Heart (tissue), 3 donors: ENCODE measurements around the gene RNASET2.

DNA sequence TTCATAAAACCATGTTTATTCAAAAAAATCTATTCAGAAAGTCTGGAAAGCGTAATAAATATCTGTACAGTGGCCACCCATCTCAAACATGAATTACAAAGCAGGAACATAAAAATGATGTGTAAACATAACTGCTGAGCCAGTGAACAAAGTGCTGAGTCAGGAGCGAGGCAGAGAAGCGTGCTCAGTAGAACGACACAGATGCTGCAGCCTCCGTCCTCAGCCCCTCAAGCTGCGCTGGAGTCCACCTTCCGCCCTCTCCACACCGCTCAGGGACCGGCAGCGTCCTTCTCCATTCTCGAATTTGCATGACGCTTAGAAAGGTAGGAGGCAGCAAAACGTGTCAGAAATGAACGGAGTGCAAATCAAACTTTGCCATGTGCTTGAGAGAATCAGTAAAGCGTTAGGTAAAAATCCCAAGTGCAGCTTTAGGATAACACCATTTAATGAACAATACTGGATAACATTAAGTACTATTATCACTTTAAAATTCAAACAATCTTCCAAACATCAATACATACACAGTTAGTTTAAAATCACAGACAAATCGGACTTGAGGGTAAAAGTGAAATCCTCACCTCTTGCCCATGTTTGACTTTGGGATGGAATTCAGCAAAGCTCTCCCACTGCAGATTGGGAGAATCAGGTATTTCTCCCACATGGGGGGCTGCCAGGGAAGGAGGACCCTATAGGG, 26.8 kb upstream of the MPC1 start:
- RAMPAGE, long total RNA, 2 experiments = no peak in any of the 2 experiments

GRCh38 chr6:166465434-166465909, 82.7 kb upstream of the MPC1 start:
- RAMPAGE, long total RNA, 2 experiments = no peak in any of the 2 experiments

DNA sequence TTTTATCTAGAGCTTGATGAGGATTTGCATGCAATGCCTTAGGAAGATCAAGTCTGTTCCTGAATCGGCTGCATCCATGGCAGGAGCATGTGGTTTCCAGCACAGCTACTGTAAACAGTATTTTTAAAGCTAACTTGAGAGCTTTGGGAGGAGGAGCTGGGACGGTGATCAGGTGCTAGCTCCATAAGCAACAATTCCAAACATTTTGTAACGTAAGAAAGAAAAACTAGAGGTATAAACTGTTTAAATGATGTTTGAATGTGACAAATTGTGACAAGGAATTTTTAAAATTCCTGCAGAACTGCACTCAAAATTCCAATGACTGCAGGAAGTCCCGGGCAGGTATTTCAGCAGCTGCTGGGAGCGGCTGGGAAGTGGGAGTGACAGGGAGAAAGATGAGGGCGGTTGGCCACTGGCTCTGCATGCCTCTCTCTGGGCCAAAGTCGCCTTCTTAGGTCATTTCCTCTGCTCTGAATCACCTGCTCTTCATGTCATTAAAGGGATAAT, 44.1 kb downstream of the RAMACL start:
- RAMPAGE, long total RNA, 2 experiments = no peak in any of the 2 experiments

DNA sequence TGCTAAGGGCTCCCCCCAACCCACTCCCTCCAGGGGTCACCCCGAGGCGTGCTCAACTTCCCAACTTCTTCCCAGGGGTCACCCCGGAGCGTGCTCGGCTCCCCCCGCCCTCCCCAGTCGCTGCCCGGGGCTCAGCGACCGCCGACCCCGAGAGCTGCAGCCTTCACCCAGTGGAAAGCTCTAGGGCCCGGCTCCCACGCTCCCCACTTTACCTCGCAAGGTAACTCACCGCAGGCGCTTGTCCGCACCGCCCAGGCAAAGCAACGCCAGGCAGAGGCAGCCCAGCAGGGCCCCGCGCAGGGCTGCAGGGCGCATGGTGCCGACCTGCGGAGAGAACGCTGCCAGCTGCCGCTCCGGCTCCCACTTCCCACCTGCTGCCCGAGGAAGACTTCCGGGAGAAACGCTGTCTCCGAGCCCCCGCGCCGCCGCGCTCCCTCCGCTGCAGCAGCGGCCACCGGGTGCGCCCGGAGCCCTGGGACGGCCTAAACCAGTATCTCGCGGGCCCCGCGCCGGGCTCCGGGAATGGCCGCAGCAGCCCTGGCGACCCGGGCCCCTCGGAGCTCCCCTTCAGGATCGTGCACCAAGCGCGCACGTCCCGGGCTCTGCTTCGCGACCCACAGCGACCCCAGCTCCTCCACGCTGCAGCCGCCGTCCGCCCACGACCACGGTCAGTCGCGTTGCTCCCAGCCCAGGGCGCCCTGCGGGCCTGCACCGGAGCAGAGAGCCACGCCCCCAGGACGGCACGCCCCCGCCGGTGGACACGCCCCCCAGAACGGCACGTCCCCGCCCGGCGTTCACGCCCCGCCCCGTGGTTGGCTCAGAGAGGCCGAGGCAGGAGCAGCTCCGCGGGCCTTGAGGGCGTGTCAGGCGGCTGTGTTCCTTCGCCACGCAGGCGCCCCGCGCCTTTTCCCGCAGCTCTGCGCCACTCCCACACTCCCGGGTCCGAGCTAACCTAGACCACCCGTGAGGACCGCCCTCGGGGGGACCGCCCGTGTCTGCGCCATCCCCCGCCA, at the start of gene RNASET2:
Gene RNASET2, minus strand, starts transcription at position 683 of the 1,013 bp plus-strand sequence.
- RAMPAGE, long total RNA, 2 experiments = no peak in any of the 2 experiments

DNA sequence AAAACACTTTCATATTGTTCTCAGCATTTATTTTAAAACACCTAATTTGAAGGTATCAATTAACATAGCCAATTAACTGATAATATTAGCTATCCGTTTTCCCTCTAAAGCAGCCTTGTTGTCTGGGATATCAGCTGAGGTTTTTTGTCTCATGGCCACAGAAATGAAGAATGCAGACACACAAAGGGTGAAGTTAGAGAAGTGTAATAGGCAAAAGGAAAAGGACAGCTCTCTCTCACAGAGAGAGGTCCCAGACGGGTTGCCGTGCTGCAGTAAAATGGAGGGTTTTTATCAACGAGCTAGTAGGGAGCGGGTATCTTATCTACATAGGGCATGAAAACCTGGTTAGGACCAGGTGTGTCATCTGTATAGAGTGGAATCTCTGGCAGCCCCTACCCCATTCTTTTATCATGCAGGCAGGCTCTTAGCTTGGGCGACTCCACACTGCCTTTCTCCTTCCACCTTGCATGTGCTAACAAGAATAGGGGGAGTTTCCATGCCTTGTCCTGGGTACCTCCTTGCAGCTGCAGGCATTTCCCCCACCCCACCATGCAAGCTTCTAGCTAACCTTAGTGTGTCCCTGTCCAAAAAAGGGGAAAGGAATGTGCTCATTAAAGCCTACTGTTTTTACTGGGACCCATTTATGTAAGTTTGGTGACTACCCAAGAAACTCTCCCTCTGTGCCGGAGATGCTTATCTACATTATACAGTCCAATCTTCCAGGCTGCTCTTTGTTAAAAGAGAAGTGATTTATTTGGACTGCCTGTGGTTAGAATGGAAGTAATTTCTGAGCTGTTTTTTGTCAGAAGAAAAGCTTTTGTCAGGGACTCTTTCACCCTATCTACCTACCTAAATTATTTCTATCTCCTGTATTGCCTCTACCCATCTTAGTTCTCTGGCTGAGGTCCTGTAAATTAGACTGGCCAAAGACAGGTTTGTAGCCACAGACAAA, 10.6 kb upstream of the CEP43 start:
- RAMPAGE, long total RNA, 2 experiments = no peak in any of the 2 experiments

DNA sequence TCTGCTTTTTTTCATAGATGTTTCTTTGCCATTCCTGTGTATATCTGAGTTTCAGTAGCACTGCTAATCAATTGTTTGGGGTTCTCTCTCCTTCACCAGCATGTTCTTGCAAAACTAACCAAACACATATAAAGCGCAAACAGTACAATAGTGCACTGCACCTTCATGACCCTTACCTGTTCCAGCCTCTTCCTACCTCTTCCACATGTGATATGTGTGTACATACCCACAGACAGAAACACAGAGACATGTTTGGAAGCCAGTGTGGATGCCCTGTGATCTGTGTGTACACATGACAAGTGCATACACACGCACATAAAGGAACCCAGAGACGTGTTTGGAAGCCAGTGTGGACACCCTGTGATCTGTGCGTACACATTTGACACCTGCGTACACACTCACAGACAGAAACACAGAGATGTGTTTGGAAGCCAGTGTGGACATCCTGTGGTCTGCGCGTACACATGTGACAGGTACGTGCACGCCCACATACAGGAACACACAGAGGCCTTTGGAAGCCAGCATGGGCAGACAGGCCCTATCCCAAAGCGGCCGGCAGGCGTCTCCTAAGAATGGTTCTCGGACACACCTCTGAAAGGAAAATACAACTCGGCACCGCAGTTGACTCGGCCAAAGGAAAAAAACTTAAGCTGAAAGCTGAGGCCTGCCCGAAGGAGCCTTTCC, 1.7 kb upstream of the CEP43 start:
- RAMPAGE, long total RNA, 2 experiments = no peak in any of the 2 experiments

DNA sequence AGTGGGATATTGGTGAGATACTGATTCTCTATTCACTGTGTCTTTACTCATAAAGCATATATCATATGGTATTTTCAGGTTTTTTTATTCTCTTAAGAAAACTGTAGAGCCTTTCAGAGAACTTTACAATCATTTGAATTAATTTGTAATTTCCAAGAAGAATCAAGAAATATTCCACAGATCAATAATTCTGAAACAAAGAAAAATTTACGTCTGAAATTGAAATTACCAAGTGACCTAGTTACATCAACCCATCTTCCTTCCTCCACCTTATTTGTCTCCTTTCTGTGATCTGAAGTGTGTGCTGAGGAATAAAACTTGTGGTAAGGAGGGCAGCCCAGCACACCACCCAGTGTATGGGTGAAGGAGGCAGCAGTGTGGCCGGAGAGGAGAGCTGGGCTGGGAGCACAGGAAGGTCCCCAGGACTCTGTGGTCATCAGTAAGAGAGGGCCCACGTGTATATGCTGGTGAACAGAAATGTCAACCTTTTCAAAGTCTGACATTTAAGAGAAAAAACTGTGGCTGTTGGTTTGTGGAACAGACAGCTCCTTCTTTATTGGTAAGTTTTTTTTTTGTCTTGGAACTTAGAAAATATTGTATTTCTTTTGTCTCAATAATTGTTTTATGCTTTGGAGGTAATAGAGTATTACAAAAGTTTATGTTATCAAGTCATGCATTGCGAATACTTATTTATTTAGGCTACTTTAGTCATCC, 11.3 kb upstream of the CCR6 start:
- RAMPAGE, long total RNA, 2 experiments = no peak in any of the 2 experiments

DNA sequence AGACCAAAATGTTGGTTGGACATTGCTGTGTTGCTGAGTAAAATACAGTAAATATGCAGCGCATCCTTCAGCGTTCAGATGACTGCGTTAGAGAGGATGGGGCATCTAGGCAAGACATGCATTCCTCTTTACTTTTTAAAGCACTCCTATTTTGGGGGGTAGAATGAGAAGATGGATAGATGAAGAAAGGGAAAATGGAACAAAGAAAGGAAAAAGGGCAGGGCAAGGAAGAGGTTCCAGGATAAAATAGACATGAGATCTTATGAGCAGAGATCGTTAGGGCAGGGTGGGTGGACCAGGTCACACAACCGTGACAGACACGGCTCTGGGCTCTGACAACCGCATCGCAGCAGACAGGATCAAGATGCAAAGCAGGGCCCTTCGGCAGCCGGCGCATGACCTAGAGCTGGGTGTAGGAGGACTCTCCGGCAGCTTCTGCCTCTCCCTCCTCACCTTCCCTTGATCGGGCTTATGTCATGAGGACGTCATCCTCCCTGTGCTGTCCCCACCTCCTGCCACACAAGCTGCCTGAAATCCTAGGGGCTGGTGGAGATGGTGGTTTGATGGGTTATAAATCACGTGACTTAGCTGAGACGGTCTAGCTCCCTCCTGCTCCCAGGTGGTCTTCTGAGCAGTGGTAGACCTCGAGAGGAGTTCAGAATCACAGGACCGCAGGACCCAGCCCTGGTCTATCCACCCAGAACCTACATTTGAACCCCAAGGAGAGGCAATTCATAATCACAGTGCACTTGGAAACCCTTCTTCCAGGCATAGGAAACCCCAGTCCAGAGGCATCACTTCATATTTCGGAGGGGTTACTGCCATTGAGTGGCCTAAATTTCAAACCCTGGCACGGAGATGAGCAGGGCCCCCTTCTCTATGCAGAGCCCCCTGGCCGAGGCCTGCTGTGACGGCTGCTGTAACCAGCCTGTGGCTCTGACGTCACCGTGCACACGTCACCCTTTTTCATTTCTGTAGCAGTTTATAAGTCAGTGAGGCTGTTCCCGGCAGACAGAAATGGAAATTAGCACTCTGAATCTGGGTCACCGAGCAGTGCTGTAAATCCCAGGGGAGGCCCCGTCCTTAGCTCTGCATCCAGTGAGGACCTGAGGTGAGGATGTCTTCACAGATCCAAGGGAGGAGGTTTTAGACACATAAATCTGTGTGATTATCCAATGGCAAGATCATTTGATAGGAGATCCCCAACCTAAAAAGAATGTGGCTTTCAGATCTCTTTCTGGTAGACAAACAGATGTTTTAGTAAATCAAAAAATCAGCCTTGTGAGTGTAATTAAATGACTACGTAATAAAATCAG, 8.7 kb upstream of the CCR6 start:
- RAMPAGE, long total RNA, 2 experiments = no peak in any of the 2 experiments

DNA sequence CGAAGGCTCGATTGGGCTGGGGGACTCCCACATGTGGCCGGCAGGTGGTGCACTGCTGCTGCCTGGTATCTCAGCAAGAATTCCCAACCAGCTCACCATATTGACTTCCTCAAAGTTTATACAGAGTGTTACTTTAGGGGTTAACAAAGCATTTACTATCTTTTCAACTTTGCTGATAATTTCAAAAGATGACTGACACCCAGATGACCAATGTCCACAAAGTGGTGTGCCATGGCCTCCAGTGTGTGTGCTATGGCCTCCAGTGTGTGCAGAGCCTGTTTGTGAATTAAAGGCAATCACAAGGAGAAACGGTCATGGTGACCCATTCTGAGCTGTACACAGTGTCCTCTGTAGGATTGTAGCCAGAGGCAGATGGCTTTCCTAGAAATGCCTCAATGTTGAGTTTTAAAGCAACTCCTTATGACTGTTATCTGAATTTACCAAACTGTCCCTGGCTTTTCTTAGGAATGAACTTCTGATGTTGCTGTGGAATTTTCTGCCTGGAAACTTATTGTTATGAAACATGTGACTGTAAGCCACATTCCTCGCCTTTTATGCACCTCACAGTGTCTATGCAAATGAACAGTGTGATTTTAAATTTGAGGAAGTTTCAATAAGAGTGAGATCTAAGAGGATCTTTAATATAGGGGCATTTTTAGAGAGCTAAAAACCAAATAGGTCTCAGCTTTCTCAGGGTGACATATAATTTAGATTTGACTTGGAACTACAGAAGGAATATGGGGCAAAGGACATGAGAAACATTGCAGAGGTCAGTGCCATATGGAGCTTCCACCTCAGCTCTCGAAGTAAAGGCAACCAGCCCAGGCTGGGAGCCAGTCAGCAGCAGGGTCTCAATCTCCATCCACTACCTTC, 2.4 kb upstream of the CCR6 start:
- RAMPAGE, long total RNA, 2 experiments = no peak in any of the 2 experiments

DNA sequence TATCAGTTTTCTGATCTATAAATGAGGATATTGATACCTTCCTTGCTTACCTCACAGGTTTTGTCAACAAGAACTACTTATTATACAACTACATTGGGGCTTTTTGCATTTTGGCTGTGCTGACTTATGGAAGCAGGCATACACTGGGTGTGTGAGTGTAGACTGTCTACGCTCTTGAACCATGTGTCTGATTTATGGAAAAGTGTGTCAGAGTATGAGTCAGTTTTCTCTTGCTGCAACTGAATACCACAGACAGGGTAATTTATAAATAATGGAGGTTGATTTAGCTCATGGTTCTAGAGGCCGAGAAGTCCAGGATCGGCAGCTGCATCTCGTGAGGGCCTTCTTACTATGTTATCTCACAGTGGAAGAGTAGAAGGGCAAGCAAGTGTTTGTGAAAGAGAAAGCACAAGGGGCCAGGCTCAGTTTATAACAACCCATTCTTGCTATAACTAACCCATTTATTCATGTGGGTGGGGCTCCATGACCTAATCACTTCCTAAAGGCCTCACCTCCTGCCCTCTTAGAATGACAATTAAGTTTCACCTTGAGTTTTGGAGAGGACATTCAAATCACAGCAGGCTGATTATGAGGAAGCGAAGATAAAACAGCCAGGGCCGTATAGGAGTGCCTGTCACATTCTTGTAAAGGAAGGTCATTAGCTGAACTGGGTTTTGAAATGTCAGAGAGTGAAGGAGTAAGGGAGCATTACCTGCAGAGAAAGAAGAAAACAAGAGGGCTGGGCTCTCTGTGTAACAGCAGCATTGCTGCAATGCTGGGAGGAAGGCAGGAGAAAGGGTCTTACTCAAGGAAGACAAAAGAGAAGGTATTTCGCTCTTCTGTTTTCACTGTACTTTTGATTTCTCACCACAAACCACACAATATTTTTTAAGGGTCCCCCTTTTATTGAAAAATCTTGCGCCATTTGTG, 6.7 kb downstream of the GPR31 start:
- RAMPAGE, long total RNA, 2 experiments = no peak in any of the 2 experiments

GRCh38 chr6:167266226-167266792, 24.8 kb upstream of the UNC93A start:
- RAMPAGE, long total RNA, 2 experiments = no peak in any of the 2 experiments

DNA sequence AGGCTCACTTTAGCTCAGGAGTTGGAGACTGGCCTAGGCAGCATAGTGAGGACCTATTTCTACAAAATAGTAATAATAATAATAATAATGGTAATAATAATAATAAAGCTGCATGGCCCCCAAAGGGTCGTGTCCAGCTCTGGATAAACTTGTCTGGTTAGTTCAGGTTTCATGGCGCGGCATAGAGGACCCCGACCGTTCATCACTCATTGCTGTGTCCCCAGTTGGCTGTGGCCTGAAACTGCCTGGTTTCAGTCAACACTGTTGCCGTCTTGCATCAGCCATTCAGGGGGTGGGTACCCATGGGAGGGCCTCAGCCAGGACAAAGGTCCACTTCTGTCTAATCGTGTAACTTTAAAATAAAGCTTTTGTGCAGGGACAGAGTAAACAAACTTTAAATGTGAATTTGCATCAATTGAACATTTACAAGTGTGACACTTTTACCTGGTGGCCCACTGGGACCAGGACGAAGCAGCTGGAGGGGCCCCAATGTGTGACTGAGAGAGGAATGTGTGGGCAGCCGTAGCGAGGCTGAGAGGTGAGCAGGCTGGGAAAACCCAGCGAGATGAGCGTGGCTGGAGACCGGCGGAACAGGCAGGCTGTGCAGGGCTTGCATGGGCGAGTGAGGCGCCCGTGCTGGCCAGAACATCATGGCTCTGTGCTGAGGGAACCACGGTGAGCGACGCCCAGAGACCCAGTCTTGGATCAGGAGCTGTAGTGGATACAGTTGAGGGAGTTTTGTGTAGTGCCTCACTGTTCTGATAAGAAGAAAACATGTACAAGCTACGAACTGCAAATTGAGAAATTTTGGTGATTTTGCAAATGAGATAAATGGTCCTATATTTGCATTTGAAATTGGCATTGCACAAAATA, 22.3 kb upstream of the UNC93A start:
- RAMPAGE, long total RNA, 2 experiments = no peak in any of the 2 experiments

- RAMPAGE, long total RNA, 2 experiments = no peak in any of the 2 experiments
Observed at GRCh38 chr6:167291630-167291926, 463 bp downstream of the UNC93A start.

GRCh38 chr6:167572874-167573325, 248.0 kb downstream of the TTLL2 start:
- RAMPAGE, long total RNA, 2 experiments = no peak in any of the 2 experiments

- RAMPAGE, long total RNA, 2 experiments = no peak in any of the 2 experiments
Observed at GRCh38 chr6:167778395-167778953, 48.2 kb upstream of the AFDN start.

DNA sequence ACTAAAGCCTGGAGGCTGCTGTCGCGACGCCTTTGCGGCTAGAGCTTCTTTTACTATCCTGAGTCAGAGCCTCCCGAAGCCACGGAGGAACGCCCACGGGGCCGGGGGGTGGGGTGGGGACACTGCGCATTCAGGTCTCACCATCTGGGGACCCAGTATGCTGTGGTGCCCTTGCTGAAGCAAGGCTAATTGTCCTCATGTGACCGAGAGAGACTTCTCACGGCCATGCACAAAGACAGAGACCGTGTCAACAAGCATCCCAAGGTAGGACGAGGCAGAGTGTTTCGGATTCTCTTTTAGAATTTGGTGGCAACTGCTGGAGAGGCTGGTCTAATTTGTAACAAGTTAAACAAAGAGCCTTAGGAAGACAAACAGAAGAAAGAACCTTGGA, 38.4 kb upstream of the AFDN start:
- RAMPAGE, long total RNA, 2 experiments = no peak in any of the 2 experiments

- RAMPAGE, long total RNA, 2 experiments = no peak in any of the 2 experiments
Observed at GRCh38 chr6:167795094-167795859, 31.4 kb upstream of the AFDN start.

- RAMPAGE, long total RNA, 2 experiments = no peak in any of the 2 experiments
Observed at GRCh38 chr6:167857953-167859162, 31.6 kb downstream of the AFDN start.

DNA sequence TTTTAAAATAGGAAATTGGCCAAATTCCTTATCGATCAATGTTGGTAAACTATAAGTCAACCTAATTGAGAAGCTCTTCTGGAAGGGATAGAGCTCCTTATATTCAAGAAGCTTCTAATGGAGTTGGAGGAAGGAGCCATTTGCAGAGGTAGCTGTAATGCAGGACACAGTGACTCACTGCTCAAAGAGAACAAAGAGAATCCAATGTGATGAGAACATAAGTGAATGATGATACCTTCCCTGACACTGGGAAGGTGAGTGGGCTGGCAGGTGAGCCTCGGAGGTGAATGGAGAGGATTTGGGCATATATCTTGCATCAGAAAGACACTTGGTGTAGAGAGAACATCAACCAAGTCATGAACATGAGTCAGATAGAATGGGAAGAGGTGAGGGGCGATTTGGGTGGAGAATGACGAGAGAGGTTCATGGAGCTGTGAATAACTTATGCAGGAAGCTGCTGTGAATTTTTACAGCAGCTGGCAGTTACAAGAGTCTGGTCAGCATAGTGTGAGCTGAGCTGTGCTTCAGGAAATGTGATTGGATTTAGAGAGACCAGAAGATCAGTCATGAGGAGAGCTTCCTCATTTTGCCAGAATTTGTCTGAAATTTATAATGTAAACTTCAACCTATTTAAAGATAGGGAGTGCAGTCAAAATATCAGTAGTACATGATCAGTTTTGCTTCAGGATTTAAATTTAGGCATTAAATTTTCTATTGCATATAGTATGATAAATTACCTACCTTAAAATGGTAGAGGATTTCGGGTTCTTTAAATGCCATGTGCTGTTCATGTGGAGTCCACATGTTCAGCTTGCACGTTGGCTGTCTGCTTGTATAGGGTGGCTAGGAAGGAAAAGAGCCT, 59.4 kb upstream of the KIF25 start:
- RAMPAGE, long total RNA, 2 experiments = no peak in any of the 2 experiments

GRCh38 chr6:167962583-167963206, 34.8 kb upstream of the KIF25 start:
- RAMPAGE, long total RNA, 2 experiments = no peak in any of the 2 experiments